Mesenteric fat pad (tissue), 1 donor: ENCODE measurements around the gene XCR1.

- PRO-cap, result no peak
Measured at GRCh38 chr3:45683354-45684017, 5.7 kb upstream of the SACM1L start.

GRCh38 chr3:45817975-45818635 lies 21.8 kb upstream of the SLC6A20 start:
- PRO-cap, result no peak

DNA sequence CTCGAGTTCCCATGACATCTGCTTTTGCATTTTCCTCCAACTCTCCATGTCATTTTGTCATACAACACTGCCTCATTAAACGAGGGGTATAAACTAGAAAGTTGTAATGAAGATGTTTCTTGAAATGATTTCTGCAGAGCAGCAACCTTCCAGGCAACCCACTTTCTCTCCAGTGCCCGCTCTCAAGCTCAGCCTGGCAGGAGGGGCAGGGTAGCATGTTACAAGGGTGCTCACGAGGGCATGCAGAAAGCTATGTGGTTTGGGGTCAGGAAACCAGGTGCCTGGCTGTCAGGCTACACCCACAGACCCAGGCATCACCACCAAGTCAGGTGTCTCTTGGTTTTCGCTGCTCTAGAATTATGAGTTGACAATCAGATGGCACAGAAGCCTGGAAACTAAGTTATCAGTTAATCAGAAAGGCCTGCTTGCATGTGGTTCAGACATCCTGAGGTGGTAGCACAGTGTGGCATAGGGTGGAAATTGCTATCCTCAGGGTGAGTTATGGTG lies 16.3 kb upstream of the CCR9 start:
- PRO-cap, result no peak

GRCh38 chr3:45892530-45893140 lies 6.3 kb downstream of the CCR9 start:
- PRO-cap, result no peak

DNA sequence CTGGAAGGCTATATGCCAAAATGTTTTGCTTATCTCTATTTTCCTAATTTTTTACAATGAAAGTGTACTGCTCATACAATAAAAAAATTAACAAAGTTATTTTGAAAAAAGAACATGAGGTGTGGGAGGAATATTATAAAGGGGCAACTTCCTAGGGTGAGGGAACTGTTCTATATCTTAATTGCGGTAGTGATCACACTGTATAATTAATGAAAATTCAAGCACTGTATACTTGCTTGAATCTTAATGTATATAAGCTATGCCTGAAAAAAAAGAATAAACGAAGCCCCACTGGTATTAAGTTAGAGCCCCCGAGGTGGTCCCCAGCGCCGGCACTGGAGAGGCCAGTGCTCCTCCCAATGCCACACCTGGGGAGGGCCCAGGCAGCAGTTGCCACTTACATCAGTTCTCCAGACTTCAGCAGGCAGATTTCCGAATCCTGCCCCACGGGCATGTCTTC lies 7.2 kb upstream of the CXCR6 start:
- PRO-cap, result no peak

GRCh38 chr3:45972353-45973450 lies 22.9 kb downstream of the FYCO1 start:
- PRO-cap, result no peak

GRCh38 chr3:46027175-46027640 lies at the start of gene XCR1:
Gene XCR1 (minus strand): TSS chr3:46027483.
- PRO-cap, result no peak

GRCh38 chr3:46484859-46485483 lies 12.8 kb upstream of the RTP3 start:
- PRO-cap, result no peak

DNA sequence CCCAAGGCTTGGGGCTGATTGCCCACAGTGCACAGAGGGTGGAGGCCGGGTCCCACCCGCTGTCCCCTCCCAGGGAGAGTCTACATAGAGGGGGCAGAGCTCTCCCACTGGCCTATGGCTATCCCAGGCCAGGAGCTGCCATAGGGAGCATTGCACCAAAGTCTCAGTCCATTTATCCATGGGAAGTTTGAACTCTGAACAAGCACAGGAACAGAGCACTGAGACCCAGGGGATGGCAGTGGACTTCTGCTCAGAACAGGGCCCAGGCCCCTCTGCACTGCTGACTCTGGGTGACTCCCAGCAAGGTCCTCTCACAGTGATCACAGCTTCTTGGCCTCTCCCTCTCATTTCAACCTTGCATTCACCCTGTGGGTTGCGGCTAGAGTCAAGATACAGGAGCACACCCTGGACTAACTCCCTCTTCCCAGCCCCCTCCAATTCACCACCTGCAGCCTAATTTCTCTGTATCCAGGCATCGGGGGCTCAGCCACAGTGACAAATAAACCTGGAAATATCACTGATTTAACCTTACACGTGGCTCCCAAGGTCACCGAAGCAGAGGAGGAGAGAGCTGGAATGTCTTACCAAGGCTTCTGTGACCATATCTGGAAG lies 1.1 kb downstream of the RTP3 start:
- PRO-cap, result no peak

- PRO-cap, result no peak
Measured at GRCh38 chr3:46541696-46542338, 24.3 kb downstream of the LRRC2 start.

DNA sequence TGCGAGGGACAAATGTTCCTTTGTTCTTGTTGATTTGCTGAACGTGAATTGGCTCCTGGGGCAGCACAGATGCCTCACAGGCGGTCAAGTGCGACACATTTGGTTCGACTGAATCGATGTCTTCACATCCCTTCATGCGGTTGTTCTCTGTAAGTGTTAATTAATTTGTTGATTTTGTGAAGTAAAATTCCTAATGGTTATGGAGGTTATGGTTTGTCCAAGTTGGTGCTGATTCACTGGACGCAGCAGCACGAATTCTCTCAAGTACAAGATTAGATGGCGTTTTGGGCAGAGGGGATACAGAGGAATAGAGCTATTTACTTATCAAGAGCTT lies 192 bp downstream of the FAM240A start:
- PRO-cap, result no peak

- PRO-cap, result no peak
Measured at GRCh38 chr3:46629444-46630398, 17.4 kb downstream of the FAM240A start.

DNA sequence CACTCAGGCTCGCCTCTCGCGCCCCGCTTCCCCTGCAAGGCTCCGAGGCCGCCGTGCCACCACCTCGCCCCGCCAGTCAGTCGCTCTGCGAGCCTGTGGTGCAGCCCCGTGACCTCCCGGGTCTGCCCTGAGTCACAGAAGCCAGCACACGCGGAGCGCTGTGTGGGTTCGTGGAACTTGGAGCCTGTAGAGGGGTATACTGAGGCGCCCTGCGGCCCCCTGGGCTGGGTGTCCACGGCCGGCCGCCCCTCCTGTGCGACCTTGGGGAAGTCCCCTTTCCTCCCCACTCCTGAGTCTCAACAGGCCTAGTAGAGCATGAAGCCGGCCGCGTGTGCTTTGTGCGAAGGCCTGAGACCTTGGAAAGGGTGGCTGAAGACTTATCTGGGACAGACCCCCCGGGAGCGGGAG lies 495 bp upstream of the ALS2CL start:
- PRO-cap, result no peak

DNA sequence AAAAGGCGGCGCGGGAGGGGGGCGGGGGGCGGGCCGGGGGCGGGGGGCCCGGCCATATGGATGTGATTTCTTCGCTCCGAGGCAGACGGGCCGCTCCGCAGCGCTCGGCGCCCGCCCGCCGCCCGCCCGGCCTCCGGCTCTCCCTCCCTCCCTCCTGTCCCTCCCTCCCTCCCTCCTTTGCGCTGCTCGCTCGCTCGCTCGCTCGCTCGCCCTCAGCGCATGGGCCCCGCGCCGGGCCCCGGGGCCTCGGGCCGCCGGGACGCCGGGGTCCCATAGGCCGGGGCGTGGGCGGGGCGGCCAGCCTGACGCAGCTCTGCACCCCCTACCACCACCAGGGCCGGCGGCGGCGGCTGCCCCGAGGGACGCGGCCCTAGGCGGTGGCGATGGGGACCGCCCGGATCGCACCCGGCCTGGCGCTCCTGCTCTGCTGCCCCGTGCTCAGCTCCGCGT lies 5.7 kb downstream of the PTH1R start:
- PRO-cap, result unidirectional peak, minus-strand start at position 141 of the sequence

DNA sequence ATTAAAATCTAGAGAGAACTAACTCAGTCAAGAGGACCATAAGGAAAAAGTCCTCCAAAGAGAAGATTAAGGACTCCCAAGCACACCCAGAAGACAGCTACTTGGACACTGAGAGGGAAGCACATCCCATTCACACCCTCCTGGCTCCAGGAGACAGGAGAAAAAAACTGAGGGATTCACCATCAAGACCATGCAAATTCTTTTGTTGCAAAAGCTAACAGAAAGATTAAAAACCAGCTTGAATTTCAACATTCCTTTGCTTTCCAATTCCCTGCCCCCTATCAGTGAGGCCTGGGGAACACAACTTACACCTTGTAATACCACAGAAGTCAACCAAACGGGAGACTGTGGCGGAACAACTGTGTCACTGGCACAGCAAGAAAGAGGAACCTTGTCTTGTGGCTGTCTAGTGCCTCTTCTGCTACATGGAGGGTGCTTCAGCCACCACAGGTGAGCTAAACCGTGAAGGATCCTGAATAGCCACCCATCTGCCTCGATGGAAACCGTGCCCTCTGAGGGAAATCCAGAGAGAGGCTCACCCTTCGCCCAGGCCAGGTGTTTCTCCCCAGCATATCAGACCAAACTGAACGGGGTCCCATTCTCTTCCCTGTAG lies 11.5 kb downstream of the CCDC12 start:
- PRO-cap, result no peak

DNA sequence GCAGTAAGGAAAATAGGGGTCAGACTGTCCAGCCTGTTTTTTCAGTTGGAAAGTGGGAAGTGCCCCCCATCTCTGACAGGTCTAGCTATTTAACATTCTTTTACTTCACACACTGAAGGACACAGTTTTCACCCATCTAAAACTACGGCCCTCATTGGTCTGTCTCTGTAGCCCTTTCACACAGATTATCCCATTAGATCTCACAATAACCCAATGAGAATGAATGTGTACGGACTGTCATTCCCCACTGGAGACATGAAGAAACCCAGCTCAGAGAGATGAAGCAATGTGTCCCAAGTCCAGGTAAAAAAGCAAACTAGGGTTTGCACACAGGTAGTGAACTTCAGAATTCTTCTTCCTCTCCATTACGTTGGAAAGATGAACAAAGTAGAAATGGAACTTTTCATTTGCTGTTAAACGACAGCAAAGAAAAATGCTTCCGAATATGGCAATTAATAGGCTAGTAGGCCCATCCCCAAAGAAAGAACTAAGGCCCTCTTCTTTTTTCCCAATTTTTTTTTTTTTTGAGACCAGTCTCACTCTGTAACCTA lies 1.8 kb downstream of the CCDC12 start:
- PRO-cap, result no peak

DNA sequence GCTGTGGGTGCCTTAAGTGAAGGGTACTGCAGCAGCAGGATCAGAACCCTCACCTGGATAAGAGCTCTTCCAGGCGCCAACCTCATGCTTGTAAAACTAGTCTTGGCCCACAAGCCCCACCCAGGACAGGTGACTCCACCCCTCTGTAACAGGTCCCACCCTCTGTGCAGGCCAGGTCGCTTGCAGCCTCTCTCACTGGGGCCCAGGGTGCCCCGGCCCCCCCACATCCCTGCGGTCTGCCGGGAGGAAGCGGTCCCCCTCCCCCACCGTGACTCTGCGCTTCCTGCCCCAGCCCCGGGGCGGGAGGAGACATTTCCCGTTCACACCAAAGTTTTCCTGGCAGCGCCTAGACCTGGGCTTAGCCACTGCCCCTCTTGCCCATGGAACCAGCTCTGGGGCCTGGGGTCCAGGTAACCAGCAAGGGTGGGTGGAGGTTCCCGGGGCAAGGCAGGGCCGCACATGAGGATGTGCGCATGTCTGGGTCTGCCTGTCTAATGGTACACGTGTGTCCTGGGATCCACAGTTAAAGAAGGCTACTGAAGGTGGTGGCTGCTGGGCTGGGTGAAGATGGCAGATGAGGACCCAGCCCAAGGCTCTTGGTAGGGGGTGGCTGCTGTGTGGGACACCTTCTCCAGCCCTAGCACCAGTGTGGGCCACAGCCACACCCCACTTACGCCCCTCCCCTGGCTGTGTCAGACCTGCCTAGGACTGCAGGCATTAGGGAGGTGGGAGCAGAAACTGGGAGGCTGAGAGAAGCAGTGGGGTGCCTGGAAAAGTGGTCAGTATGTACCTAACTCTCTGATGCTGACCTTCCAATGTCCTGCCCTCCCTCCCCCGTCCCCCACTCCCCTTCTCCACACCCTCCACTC lies 8.4 kb downstream of the NBEAL2 start:
- PRO-cap, result no peak

DNA sequence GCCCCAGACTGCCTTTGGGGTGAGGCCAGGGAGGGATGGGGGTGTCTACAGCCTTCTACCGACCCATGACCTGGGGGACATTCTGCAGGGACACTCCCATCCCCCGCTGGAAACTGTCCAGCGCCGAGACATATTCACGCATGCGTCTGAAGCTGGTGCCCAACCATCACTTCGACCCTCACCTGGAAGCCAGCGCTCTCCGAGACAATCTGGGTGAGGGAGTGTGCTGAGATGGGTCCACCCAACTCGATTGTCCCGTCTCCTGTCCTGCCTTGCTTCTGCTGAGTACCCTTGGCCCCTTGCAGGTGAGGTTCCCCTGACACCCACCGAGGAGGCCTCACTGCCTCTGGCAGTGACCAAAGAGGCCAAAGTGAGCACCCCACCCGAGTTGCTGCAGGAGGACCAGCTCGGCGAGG lies 23.4 kb downstream of the NBEAL2 start:
- PRO-cap, result no peak

GRCh38 chr3:47016433-47017581 lies 37.3 kb downstream of the NBEAL2 start:
- PRO-cap, result no peak

DNA sequence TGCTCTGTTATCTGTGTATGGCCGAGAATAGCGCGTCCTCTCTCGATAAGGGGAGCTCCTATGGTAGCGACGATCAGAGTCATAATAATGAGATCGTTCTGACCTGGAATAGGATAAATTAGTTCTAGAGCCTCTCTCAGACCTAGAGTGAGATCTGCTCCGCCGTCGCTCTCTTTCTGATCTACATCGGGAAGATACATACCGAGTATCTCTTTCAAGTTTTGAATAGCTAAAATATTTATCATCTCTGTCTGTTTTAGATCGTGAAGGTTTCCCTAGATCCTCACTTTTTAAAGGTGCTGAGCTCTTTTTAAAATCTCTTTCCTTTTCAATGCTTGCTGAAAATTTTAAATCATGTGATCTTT lies 40.7 kb downstream of the SETD2 start:
- PRO-cap, result no peak